Trachea (tissue), 1 donor: ENCODE measurements around the genes MCCD1, NCR3, APOM and ABHD16A.

DNA sequence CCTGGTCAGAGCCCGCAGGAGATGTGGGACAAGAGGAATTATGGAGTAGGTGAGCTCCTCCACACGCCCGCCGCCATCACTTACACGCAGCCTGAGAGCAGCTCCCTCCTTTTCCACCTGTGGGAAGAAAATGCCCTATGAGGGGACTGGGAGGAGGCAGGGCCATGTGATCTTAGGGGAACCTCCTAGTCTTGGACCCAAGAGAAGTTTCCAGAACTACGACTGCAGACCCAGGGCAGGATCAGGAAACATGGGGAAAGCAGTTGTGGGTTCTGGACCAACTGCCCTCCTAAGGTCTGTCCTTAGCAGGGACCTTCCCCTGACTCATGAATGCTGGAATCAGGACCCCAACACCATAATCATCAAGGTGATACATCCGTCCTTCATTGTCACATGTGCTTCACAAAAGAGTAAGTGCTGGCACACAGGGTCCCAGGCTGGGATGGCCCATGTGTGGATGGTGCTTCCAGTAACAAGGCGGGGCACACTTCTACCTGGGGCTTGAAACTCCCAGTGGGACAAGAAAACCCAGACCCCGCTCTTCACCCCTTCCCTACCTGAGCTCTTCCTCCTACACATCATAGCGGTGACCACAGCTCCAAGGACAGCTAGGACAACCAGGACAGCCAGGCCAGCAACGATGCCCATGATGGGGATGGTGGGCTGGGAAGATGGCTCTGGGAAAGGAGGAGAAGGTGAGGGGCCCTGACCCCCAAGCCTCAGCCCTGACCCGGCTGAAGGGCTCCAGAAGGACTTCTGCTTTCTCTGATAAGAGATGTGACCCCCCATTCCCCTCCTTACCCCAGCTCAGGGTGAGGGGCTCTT, 2.3 kb downstream of the HLA-C start:
- PRO-cap: no peak

GRCh38 chr6:31272499-31273357, 836 bp upstream of the HLA-C start:
- PRO-cap: no peak

GRCh38 chr6:31350991-31351640, 5.9 kb downstream of the HLA-B start:
- PRO-cap: no peak

DNA sequence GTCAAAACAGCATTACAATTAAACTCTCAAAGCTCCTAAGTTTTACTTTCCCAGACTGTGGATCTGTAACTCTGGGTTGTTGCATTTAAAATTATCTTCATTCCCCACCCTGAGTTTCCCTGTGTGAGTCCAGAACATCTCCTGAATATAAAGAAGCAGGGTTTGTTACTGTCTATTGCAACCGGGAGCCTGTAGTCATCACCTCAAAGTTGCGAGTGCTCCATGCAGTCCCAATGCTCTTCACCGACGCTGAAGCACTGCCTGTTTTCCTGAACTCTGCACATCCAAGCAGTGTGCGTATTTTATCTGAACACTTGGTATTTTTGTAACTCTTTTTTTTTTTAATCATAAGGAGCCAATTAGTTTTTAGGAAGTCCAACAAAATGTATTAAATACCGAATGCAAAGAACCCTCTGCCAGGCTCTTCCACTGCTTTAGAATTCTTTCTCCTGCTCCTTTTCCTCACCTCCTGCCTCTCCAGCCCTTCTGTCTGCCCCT, 928 bp upstream of the HLA-B start:
- PRO-cap: no peak

- PRO-cap: no peak
Observed at GRCh38 chr6:31471468-31472047, 26.4 kb upstream of the MICB start.

GRCh38 chr6:31528737-31529385, at the start of gene MCCD1:
MCCD1 (plus strand) TSS chr6:31528962.
- PRO-cap: no peak

GRCh38 chr6:31540937-31541456, 806 bp downstream of the DDX39B start:
- PRO-cap: bidirectional peak, plus-strand start at chr6:31541365, minus-strand start at chr6:31541214

DNA sequence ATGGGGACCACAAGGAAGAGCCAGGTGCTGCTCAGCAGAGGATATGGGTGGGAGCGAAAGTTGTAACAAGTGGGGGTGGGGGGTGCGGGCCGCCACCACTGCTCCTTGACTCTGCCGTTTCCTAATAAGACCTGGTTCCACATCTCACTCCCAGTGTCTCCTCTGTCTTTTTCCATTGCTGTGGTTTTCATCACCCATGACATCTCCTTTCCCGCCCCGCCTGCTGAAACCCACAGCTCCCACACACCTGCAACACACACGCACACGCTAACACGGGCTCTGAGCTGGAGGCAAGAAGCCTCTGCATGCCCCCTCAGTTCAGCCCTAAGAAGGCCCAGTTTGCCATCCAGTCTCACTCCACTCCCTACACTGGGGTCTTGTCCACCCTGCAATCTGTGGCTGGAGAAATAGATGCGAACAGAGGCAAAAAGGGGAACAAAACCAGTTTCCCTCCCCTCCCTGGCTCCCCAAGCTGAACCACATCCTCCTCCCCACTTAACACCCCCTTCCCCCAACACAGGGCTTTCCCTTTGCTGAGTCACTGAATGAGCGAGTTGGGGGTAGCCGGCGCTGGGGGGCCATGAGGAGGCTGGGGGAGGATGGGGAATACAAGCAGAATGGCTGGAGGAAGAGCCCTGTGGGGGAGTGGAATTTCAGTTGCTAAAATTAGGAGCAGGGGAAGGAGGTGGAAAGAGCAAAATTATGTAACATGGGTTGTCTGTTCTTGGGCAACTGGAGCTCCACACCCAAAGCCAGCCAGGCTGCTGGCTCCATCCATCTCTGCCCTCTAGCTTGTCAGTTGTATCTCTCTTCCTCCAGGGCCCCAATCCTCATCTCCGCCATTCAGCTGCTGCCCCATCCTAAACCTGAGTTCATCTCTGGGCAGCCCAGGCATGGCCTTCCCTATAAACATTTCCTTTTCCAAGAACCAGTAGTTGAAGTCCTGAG, 11.5 kb downstream of the NFKBIL1 start:
- PRO-cap: no peak

DNA sequence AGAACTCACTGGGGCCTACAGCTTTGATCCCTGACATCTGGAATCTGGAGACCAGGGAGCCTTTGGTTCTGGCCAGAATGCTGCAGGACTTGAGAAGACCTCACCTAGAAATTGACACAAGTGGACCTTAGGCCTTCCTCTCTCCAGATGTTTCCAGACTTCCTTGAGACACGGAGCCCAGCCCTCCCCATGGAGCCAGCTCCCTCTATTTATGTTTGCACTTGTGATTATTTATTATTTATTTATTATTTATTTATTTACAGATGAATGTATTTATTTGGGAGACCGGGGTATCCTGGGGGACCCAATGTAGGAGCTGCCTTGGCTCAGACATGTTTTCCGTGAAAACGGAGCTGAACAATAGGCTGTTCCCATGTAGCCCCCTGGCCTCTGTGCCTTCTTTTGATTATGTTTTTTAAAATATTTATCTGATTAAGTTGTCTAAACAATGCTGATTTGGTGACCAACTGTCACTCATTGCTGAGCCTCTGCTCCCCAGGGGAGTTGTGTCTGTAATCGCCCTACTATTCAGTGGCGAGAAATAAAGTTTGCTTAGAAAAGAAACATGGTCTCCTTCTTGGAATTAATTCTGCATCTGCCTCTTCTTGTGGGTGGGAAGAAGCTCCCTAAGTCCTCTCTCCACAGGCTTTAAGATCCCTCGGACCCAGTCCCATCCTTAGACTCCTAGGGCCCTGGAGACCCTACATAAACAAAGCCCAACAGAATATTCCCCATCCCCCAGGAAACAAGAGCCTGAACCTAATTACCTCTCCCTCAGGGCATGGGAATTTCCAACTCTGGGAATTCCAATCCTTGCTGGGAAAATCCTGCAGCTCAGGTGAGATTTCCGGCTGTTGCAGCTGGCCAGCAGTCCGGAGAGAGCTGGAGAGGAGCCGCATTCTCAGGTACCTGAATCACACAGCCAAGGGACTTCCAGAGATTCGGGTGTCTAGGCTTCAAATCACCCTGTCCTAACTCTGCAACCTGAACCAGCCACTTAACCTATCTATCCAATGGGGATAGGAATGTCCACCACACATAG, 2.7 kb downstream of the TNF start:
- PRO-cap: unidirectional peak, plus-strand start at position 870 of the sequence

DNA sequence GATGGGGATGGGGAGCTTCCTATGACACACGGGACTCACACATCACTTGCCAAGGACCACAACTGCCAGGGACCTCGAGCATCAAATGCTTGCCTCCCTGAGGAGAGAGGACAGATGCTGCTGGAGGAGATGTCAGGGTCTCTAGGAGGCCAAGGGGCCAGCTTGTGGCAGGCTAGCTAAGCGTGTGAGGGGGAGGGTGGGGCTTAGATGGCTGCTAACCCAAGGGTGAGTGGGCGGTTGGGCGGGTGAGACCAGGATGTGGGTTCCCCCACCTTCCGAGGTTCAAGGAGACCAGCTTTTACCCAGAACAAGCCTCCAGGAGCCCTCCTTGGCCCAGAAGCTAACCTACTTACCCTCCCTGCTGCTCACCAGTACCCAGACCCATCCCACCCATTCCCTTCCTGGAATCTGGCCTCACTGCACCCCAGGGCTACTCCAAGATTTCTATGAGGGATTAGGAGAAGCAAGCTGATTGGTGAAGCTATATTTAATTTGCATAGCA, at the start of gene NCR3:
Gene NCR3, minus strand, starts transcription at position 189 of the 502 bp plus-strand sequence.
- PRO-cap: no peak

DNA sequence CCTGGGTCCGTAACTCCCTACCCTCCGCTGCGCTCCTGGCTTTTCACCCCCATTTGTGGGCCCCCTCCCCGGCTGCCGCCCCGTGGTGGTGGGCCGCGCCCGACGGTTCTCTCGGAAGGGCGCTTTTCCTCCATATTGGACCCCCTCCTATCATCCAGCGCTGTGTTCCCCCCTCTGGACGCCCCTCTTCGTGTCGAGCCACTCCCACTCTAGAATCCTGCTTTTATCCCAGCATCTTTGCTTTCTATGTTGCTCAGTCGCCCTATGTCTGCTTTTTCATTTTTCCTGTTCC, 557 bp downstream of the PRRC2A start:
- PRO-cap: no peak

DNA sequence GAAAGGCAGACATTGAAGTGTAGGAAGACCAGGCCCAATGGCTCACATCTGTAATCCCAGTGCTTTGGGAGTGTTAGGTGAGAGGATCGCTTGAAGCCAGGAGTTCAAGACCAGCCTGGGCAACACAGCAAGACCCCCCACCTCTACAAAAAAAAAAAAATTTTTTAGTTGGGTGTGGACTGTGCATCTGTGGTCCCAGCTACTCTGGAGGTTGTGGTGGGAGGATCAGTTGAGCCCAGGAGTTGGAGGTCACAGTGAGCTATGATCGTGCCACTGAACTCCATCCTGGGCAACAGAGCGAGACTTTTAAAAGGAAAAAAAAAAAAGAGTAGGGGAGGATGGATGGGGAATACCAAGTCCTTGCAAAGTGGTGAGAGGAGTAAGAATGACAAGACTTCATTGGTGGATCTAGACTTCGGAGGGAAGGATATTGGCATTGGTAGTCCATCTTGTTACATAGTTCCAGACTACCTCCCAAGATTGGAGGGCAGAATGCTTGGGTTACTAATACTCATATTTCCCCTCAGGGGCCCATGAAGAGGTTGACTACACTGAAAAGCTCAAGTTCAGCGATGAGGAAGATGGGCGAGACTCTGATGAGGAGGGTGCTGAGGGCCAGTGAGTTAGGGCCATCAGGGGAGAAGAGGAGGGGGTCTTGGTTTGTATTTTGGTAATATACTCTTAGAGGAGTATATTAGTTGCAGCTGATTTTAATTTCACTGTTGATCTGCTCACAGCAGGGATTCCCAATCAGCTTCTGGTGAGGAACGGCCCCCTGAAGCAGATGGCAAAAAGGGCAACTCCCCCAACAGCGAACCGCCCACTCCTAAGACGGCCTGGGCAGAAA, 6.0 kb downstream of the PRRC2A start:
- PRO-cap: no peak

DNA sequence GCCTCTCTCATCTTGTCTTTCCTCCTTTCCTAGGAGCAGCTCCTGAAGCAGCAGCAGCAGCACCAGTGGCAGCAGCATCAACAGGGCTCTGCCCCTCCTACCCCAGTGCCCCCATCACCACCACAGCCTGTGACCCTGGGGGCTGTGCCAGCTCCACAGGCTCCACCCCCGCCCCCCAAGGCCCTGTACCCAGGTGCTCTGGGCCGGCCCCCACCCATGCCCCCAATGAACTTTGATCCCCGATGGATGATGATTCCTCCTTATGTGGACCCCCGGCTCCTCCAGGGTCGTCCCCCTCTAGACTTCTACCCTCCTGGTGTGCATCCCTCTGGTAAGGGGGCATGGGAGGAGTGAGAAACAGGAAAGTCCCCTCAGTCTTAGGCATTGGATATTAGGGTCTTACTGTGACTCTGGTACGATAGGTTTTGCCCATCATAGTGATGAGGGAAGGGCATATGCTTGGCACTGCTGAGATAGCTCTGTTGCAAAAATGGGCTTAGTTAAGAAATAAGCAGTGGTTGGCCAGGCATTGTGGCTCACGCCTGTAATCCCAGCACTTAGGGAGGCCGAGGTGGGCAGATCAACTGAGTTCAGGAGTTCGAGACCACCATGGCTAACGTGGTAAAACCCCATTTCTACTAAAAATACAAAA, 9.1 kb downstream of the PRRC2A start:
- PRO-cap: no peak

DNA sequence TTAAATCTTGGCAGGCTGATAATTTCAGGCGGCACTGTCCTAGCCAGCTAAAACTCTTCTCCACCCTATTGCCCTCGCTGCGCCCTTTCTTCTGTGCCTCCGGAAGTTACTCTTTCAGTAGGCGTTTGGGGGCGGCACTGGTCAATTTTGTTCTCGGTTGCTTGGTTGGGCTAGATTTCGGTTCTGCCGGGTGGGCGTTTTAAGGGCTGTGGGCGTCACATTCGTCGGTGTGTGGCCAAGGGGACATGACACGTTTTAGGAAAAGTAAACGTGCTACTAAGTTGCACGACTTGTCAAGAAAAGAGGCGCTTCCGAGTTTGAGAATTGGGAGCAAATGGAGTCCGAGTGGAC, 403 bp upstream of the BAG6 start:
- PRO-cap: bidirectional peak, plus-strand start at position 117 of the sequence, minus-strand start outside the sequence

- PRO-cap: no peak
Observed at GRCh38 chr6:31655338-31656443, at the start of gene APOM. APOM (plus strand) TSS chr6:31655894.

DNA sequence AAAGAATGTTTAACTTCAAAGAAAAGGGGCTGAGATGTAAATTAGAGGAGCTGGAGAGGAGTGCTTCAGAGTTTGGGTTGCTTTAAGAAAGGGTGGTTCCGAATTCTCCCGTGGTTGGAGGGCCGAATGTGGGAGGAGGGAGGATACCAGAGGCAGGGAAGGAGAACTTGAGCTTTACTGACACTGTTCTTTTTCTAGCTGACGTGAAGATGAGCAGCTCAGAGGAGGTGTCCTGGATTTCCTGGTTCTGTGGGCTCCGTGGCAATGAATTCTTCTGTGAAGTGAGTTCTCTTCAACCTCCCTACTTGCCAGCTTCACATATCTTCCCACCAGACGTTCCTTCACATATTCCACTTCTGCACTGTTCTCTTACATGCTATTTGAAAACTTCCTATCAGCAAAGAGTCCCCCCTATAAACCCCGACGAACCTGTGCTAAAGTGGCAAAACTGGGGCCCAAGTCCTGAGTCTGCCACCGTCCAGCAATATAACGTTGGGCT, 792 bp downstream of the CSNK2B start:
- PRO-cap: no peak

- PRO-cap: no peak
Observed at GRCh38 chr6:31687487-31687981, 6.7 kb upstream of the LY6G5C start.

- PRO-cap: bidirectional peak, plus-strand start at chr6:31702892, minus-strand start at chr6:31702862; bidirectional peak, plus-strand start at chr6:31703068, minus-strand start at chr6:31703072; bidirectional peak, plus-strand start at chr6:31703441, minus-strand start at chr6:31703324
Observed at GRCh38 chr6:31702458-31703514, at the start of gene ABHD16A. ABHD16A (minus strand) TSS chr6:31703324.

DNA sequence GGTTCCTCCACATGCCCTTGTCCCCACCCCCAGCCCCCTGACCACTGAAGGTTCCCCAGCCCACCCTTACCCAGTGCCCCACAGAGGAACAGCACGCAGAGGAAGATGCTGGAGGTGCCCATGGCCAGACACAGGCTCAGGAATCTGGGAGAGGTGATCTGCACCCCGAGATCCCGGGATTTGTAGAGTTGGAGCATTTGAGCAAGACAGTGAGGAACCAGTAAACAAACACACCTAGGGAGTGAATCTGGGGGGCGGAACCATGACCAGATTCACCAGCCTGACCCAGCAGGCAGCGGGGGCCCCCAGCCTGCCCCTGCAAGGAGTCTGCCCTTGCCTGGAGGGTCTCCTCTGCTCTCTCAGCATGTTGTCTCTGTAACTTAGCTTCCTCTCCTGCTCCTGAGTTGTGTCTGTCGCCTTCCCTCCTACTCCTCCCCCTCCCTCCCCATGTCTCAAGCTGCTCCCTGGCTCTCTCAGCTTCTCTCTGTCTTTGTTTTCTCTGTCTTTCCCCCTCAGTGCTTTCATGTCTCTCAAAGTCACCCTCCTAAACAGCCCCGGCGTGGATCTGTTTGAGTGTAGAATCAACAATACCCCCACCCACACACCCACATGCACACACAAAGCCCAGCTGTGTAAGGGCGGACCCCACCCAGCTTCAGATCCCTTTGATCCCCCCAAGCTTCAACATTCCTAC, 1.3 kb upstream of the LY6G6D start:
- PRO-cap: no peak

DNA sequence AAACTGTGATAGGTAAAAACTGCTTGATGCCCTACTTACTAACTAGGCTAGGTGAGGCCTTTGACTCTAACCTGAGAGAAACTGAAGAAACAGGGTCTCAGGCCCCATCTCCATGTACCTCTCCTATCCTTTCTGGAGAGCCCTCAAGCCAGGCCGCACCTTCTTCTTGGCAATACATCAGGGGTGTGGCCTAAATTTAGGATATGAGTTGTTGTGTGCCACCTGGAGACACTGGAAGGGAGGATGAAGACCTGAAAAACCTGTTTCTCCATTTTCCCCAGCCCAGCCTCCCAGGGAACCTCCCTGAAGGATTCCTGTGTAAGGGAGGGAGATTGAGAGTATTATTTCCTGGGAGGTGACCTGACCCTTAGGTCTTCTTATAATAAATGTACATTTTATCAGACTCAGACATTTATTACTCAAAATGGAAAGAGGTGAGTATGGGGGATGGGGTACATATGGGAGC, 3.1 kb downstream of the LY6G6D start:
- PRO-cap: no peak